ENCODE results near the gene HCLS1.

DNA sequence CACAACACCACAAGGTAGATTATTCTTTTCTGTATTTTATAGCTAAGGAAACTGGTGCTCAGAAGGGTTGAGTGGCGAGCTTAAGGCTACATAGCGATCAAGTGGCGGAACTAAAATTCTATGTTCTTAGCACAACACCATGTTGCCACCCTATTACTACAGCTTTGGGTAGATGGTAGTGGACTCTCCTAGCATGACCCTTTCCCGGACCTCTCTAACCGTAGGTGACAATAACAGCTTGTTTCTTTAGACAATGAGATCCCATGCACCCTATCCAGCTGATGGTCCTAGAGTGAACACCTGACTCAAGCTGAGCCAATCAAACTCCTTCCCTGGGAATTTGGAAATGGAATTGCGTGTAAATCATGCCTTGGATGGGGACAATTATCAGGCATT is 4.7 kb downstream of the POPDC2 start:
- PRO-cap = no peak
- RAMPAGE, long total RNA, 4 experiments = no peak in any of the 4 experiments

DNA sequence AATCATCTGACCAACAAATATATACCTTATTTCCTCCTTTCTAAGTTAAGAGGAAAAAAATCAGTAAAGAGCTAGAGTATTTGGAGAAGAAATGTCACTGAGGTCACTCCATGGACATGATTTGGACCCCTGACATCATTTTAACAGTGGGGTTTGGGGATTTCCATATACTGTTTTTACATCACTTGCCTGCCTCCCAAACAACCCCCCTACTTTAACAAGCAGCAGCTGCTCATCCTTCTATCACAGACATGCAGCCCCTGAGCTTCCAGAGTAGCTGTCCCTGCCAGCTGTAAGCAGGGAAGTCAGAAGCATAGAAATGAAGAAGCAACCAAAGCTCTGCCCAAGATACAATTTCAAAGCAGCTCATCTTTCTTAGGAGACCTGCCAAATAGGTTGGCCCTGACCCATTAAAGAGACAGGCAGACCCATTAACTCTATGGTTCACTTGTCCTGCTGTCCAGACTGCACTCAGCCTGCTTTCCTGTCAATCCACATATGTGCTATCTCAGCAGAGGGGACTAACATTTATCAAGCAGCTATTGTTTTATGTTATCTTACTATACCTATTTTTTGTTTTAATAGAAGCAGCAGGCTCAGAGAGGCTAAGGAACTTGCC is 2.6 kb upstream of the POPDC2 start:
- PRO-cap = no peak
- RAMPAGE, long total RNA, 4 experiments = no peak in any of the 4 experiments

DNA sequence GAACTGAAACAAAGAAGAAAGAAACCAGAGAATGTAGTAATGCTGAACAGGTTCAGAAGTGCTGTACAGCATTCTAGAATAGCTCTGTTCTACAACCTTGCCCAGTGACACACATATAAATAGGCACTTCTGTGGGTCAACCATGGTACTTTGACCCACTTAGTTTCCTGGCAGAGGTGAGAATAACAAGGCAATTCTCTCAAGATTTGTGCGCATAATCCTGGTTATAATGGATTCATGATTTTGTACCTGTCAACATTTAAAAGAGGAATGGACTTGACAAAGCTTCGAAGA is 12.3 kb downstream of the CFAP91 start:
- PRO-cap = no peak
- RAMPAGE, long total RNA, 4 experiments = no peak in any of the 4 experiments

DNA sequence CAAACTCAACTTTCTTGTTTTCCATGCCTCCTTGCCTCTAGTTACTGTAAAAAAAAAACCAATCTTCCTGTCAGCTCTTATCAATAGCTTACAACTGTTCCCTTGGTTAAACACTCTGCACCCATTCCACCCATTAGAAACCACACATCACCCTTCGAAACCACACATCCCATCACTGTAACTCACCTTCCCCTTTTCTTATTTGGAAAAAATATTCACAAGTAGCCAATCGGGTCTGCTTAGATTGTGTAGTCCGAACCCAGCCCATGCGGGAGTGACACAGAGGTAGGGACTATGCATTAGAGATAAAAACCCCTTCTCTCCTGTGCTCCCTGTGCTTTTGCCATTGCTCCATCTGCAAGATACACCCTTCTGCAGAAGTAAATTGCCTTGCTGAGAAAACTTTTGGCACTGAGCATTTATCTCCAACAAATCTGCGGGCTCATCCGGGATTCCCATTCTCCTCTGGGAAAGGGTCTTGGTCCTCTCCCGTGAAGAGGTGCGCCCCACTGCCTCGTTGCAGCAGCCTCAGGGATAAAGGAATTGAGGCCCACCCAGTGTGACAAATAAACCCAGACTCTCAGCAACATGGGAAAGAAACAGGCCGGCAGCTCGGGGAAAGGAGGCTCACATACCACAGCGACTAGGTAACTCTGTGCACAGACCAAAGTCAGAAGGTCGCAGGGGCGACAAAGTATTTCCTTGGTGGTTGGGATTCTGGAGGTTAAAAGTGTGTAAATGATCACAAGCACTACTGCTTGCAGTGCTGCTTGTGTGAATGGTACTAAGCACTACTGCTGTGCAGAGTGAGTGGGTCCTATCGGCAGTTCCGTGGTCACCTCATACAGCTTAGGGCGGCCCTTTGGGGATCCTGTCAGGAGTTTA is 54.6 kb downstream of the GSK3B start:
- PRO-cap = no peak
- RAMPAGE, long total RNA, 4 experiments = no peak in any of the 4 experiments

GRCh38 chr3:120053923-120054900 is 40.0 kb downstream of the GSK3B start:
- PRO-cap = no peak
- RAMPAGE, long total RNA, 4 experiments = no peak in any of the 4 experiments

- PRO-cap = no peak
- RAMPAGE, long total RNA, 4 experiments = no peak in any of the 4 experiments
These were observed 38.6 kb upstream of the LRRC58 start for GRCh38 chr3:120387753-120388089.

DNA sequence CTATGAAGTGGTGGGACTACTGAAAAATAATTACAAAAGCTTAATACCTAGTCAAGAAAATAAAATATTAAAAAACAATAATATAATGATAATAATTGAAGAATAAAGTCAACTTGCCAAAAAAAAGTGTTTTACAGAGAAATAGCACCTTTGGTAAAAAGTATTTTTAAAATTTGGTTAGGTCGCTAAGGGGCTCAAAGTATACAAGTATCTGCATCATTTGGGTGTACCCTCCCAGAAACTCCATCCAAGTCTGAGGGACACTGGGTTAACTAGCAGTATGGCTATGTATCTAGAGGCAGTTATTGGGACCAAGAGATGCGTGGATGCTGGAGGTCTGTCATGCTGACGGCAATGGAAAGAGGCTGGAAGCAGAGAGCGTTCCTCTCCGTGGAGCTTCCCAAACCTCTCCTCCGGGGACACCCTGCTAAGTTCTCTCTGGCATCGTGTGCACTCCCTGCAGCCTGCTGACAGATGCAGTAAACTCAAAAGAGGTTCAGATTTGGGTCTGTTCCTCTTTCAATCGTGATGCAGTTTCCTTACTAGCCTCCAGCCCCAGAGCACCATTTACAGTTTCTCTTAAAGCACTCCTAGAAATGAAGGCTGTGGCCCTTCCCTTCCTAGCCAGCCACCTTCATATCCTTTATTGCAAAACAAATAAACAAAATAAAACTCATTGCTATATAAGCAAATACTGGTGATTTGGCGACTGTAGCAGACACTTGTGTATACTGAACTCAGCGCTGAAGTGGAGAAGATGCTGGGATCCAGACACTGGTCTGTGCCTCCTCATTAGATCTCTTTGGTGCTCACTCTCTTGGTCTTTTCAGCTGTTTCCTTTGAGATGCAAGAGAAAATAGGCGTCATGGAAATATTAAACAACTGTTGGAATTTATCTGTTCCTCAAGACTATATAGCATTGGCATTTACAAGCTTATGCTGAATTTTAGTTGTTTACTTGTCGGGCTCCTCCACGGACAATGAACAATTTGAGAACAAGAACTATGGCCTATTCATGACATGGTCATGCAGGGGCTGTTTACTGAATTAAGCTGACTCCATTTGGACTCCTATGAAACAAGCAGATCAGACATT is 47.4 kb upstream of the LRRC58 start:
- PRO-cap = no peak
- RAMPAGE, long total RNA, 4 experiments = no peak in any of the 4 experiments

DNA sequence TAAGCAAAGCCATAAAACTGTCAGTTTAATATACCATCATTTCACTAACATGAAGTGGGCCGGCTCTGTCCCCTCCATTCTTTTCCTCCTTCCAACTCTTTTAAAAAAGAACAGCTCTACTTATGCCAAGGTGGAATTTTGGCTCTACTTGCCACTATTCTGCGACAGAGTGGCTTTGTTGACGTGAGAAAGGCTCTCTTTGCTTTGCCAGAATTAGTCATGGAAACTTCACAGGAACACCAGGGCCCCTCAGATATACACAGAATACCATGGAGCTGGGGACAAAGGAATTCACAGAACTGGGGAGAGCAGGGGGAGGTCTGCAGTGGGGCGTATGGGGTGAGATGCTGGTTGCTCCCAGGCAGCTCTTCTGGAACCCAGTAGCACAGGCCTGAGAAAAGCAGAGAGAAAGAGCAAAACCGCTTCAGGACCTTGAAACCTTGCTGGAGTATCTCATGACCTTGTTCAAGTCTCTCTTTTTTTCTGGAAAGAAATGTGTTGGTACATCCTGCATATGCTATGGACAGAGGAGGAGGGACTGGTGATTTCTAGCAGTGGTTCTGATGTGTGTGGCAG is 29.5 kb downstream of the FSTL1 start:
- PRO-cap = no peak
- RAMPAGE, long total RNA, 4 experiments = no peak in any of the 4 experiments

- PRO-cap = no peak
- RAMPAGE, long total RNA, 4 experiments = no peak in any of the 4 experiments
These were observed 6.3 kb downstream of the NDUFB4 start for GRCh38 chr3:120602094-120603258.

DNA sequence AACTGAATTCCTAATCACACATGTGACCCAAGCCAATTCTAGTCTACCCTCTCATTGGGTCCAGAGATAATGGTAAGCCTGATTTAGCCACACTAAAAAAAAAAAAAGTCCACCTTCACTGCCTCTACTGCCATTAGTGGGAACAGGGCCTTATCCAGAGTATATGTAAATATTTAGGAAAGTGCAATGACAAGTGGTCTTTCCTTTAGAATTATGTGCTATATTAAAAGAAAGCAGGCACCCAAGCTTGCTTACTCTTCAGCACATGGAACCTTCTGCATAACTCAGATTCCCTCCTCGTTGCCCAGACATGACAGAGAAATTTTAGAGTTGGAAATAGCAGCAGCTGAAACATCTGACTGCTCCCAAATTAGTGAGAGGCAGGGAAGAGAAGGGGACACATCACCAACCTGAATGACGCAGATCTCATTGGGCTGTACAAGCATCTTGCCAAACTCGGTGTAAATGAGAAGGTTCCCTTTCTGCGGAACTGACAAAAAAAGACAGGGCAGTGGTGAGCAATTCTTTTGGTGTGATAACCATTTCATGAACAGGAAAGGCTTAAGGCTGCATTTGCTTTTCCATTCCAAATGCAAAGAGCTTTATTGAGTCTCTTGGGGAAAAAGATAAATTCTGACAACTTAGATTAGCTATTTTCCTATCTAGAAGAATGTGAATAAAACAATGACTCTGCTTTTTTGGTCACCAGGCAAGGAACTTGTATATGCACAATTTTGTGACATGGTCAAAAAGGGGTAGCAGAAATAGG is 35.3 kb downstream of the HGD start:
- PRO-cap = no peak
- RAMPAGE, long total RNA, 4 experiments = no peak in any of the 4 experiments

DNA sequence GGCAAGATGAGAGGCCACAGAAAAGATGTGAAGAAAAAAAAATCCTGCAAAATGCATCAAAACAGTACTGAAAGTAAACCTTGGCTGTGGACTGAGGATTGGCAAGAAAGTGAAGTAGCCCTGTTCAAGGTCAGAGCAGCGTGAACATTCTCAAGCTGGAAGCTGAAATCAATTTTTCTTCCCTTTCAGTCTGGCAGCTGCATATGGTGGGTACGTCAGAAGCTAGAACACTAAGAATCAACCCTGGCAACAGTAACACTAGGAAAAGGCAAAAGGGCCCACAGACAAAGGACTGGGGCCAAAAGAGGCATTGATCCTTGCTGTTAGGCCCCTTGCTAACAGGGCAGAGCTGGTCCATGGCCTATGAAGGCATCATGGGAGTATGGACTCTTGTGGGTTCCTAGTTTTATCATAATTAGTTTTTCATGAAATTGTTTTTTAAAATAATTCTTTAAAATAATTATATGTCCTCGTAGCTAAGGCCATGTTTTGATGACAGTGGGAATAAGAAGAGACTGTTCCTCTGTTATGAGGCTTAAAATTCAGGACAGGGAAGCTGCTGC is 74.4 kb downstream of the GTF2E1 start:
- PRO-cap = no peak
- RAMPAGE, long total RNA, 4 experiments = no peak in any of the 4 experiments

- PRO-cap = no peak
- RAMPAGE, long total RNA, 4 experiments = no peak in any of the 4 experiments
These were observed 31.3 kb downstream of the FBXO40 start for GRCh38 chr3:121624496-121624886.

DNA sequence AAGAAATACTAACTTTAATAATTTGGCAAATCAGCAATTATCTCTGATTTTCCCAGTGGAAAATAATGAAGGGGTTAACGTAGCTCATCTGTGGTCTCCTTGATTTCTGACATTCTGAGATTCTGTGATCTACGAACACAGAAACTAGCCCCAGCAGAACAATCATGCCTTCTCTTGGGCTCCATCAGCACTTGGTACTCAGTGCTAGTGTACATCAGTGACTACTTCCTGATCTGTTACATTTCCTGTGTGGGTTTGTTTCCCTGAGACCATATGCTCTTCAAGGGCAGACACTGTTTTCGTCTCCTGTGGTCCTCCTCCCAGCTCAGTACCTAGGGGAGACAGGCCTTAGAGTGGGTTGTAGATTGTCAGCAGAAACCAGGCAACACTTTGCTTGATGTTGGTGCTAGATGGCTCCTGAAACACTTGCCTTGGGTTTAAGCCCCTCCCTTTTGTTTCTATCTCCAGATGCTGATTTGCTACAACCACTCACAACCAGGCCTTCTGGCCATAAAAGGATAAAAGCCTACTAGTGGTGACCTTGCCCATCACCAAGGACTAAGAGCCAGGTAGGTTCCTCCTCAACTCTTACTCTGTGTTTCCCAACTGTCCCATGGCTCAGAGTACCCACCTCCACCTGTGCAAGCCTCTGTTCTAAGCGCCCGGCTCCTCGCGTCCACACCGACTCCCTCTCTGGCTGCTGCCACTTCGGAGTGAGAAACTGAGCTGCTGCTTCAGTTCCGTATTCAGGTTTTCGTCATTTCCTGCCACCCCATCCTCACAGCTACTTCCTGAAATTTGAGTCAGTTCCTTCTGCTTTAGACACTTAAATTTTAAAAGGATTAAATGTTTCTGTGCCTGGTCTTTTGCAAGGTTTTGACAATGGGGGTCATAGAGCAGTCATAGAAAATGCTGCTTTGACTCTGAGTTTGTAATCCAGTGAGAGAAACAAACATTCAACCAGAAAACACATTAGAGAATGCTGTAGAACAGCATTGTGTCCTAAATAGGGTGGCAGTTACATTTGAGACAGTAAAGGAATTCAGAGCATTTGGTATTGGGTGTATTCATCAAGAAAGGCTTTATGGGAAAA is at the start of gene HCLS1:
HCLS1 (minus strand) TSS at position 715 of the 1,093 bp plus-strand sequence.
- PRO-cap = unidirectional peak, minus-strand start at position 695 of the sequence
- RAMPAGE, long total RNA, 4 experiments = start-site peak on the minus strand in 4 of 4 experiments, centred at positions 704 to 706 of the sequence, 768 to 3,302 reads per replicate

DNA sequence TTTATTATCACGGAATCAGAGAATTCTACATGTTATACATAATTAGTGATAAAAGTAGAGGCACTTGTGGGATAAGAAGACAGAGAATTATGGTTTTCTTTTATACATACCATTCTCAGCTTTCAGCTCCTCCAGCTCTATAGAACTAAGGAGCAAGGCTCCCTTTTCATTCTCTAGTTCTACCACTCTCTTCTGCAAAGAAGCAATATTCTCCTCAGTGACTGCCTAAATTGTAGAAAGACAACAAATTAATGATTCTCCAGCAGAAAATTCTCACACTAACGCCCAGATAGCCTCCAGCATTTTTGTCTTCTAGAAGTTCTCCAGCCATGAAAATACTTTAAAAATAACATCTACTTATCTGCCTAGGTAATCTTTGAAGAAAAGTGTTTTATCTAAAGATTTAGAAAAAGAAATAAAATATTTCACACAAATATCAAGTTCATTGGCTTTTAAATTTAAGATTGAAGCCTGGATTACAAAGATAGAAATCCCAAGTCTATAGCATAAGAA is 41.7 kb upstream of the HCLS1 start:
- PRO-cap = no peak
- RAMPAGE, long total RNA, 4 experiments = no peak in any of the 4 experiments

DNA sequence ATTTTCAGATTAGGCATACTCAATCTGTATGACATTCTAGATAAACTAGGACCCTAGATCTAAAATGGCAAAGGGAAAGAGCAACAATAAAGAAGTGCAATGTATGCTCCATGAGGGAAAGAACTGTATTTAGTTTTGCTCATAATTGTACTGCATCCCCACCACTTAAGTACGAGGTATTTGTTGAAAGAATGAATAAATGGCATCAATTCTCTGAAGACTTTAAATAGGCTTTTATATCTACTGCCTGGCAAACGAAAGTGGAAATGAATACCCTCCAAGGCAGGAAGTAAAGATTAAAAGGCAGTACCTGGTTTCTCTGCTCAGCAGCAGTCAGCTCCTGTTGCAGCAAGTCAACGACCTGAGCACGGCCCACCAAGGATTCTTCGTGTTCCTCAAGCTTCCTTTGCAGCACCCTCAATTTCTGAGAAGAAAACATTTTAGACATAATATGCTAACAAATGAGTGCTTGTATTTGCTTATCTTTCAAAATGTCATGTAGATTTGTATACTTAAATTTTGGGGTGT is 31.4 kb downstream of the GOLGB1 start:
- PRO-cap = no peak
- RAMPAGE, long total RNA, 4 experiments = no peak in any of the 4 experiments

- PRO-cap = no peak
- RAMPAGE, long total RNA, 4 experiments = no peak in any of the 4 experiments
These were observed 7.9 kb upstream of the GOLGB1 start for GRCh38 chr3:121757348-121758014.

DNA sequence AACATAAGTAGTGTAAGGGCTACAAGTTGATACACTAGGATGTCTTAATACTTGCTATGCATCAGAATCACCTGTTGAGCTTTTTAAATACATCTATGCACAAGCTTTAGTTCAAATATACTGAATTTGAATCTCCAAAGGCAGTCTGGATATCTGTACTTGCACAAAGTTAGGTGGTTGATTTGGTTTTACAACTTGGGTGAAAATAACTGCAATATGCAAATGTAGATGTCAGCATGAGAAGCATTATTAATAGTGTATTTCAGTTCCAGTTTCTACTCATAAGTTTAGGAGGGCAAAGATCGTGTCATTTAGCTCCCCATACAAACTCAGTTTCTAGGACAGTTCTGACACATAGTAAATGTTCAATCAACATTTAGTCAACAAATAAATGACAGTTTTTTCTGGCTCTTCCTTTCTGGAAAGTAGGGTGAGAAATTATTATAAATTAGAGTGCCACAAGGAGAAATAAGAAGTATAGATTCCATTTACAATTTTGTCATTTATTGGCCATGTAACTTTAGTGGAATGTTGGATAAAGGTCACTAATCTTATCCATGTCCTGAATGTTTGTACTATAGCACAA is 25.5 kb downstream of the IQCB1 start:
- PRO-cap = no peak
- RAMPAGE, long total RNA, 4 experiments = no peak in any of the 4 experiments

GRCh38 chr3:121919114-121919504 is 24.9 kb downstream of the SLC15A2 start:
- PRO-cap = no peak
- RAMPAGE, long total RNA, 4 experiments = no peak in any of the 4 experiments

- PRO-cap = no peak
- RAMPAGE, long total RNA, 4 experiments = no peak in any of the 4 experiments
These were observed 19.9 kb upstream of the PARP14 start for GRCh38 chr3:122660604-122661288.

- PRO-cap = no peak
- RAMPAGE, long total RNA, 4 experiments = no peak in any of the 4 experiments
These were observed 25.6 kb downstream of the HSPBAP1 start for GRCh38 chr3:122767982-122768469.

Data from omental fat pad (tissue), 4 donors.